Myometrial cell (primary cell): ENCODE measurements around a stretch of chr12.

DNA sequence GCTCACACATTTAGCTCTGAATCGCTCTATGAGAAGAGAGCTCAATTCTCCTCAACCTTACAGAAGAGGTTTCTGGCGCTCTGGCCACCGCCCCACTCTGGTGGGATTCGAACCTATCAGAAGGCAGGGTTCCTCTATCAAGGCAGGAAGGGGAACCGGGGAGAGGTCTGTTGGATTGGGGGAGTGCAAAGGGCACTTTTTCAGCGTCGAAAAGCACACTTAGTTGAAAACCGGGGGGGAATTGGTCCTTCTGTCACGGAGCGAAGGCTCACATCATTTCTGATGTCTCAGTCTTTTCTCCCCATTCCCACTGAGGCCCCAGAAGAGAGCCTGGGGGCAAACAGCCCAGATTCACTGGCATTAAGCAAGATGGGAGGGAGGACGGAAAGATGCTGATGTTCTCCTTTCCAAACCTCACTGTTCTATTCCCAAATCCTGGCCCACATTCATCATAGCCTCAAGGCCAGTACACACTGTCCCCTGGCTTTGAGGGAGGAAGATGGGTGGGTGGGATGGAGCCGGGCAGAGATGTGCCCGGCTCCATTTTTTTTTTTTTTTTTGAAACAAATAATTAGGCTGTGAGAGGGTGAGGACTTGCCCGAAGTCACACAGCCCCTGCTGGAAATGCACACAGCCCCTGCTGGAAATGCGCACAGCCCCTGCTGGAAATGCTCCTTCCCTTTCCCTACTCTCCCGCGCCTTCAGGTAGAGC lies 7.7 kb upstream of the TBX5 start:
- RAMPAGE, long total RNA: no peak

GRCh38 chr12:114669147-114669913 lies 14.6 kb downstream of the TBX3 start:
- RAMPAGE, long total RNA: no peak

DNA sequence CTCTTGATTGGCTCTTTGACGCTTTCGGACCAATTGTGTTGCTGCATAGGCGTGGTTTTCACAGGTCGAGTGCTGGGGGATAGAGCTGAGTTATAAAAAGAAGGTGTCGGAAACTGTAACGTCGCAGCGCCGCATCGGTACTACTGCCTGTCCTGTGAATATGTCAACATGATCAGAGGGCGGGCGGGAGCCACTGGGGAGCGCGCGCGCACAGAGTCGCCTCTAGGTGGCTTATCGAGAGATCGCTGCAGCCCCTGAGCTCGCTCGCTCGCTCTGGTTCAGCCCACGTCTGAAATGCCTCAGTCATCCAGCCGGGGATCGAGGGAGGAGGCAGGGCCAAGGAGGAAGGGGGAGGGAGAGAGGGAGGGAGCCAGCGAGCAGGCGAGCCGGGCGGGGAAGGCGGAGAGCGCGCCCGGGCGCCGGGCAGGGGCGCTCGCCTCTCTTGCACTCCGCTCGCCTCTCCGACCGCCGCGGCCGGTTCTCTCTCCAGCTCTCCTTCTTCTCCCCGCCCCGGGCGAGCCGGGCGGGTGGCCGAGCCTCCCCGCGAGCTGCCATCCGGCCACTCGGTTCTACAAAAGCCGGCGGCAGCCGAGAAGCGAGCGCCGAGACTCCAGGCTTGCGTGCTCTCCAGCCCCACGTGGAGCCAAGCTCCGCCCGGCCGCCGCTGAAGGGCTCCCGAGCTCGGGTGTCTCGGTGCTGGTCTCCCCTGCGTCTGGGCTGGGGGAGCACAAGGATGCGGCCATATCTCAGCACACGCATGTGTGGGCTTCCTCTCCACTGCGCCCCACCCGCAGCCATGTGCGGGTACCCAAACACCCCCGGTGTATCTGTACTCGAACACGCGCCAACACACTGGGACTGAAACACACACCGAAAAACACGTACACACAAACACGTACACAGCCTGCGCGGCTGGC lies 513 bp upstream of the TBX3 start:
- RAMPAGE, long total RNA: no peak

GRCh38 chr12:114694363-114695275 lies 10.6 kb upstream of the TBX3 start:
- RAMPAGE, long total RNA: no peak

DNA sequence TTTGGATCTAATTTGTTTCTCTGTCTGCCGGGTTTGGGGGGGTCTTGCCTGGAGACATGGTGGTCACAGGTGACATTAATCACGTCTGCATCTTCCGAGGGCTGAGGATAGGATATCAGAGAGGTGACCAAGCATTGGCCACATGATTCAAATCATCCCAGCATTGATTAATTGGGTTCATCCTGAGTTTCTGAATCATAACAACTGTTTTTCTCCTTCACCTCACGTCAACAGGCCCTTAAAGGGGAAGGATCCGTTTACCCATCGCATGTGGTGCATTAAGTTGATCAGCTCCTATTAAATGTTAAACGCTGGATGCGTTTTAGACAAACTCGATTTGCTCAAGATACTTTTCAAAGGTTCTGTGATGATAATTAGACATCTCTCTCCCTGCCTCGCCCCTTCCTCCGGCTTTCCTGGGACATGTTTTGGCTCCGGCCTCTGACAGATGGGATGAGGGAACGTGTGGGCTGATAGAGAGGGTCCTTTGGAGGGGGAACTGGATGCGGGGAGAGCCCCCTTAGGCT lies 63.3 kb upstream of the TBX3 start:
- RAMPAGE, long total RNA: no peak

DNA sequence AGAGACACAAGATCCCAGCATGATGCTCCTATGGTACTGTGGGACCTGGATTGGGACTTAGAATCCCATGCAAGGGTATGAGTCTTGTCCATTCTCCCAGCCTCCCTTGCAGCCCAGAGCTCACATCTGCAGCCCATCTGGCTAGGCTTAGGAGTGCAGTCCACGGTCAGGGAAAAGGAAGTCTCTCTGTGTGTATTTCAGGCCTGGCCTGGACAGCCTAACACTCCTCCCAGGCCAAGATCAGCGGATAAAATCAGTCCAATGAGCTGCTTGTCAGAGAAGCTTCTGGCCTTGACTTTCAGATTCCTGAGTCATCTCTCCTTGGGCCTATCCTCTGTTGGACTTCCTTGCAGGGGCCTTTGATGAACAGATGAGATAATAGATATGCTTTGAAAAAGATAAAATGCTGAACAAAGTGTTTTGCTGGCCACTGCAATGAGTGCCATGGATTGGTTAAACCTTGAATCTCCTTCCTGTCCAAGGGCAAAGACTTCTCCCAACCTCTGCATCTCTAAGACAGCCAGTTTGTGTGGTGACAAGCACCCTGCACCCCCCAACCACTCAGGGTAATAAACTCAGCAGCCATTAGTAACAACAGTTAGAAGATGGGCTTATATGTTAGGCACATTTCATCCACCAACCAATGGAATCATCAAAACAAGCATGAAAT lies 412.8 kb upstream of the TBX3 start:
- RAMPAGE, long total RNA: no peak

GRCh38 chr12:115135772-115136376 lies 451.9 kb upstream of the TBX3 start:
- RAMPAGE, long total RNA: no peak

- RAMPAGE, long total RNA: no peak
These were observed 529.4 kb upstream of the TBX3 start for GRCh38 chr12:115213263-115213924.

GRCh38 chr12:115394698-115395343 lies 710.8 kb upstream of the TBX3 start:
- RAMPAGE, long total RNA: no peak

GRCh38 chr12:115660412-115660985 lies 617.0 kb downstream of the MED13L start:
- RAMPAGE, long total RNA: no peak

GRCh38 chr12:115996356-115996730 lies 281.1 kb downstream of the MED13L start:
- RAMPAGE, long total RNA: no peak

DNA sequence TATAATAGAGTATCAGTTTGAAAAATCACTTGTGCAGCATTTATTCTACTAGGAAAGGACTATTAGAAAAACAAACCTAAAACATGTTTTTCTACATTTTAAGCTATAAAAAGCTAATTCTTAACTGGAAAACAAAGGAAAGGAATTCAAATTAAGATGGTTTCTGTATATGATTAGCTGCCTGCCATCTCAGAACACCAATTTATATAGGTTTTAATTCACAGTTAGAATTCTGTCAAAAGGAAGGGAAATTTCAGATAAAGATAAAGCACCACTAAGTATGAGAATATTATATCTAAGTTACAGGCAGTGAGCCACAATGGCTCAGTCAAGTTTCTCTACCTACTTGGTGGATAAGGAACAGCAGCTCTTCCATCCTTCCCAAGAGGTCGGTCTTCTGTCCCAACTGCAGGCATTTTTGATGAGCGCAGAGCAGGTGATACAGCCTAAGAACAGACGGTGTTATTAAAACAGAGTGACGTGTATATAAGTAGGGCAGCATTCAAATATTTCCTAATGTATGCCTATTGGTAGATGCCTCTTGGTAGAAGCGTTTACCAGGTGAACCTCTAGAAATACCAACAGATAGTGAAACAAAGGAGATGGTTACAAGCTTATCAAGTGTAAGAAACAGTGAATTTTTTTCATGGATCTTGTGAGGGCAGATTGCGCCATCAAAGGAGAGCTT lies 274.7 kb downstream of the MED13L start:
- RAMPAGE, long total RNA: no peak

DNA sequence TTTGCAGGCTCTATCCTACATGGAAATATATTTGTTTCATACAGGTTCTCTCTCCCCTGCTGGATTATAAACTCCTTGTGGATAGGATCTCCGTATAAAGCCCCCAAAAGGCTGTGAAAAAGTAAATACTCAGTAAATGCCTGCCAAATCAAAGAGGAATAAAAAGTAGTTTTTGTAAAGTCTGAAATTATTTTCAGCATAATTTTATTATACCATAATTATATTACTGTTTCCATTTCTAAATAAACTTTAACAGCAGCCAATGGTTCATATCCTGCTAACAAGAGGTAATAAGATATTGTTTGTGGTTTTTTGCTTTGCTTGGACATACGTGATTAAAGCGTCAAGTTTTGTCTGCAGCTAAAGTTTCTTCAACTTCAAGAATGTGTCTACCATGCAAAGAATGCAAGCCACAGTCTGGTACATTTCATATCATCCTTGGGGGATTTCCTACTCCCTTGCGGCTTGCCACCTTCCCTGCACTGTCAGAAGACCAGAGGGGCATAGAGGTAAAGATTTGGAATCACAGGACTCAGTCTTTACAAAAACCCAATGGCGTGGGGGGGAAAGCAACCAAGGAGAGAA lies 125.3 kb downstream of the MED13L start:
- RAMPAGE, long total RNA: no peak

GRCh38 chr12:116181874-116182873 lies 95.3 kb downstream of the MED13L start:
- RAMPAGE, long total RNA: no peak

GRCh38 chr12:116324660-116325261 lies 47.3 kb upstream of the MED13L start:
- RAMPAGE, long total RNA: no peak

GRCh38 chr12:116325296-116325586 lies 47.7 kb upstream of the MED13L start:
- RAMPAGE, long total RNA: no peak

GRCh38 chr12:116381608-116382607 lies 104.4 kb upstream of the MED13L start:
- RAMPAGE, long total RNA: no peak

GRCh38 chr12:116411011-116411373 lies 133.5 kb upstream of the MED13L start:
- RAMPAGE, long total RNA: no peak

DNA sequence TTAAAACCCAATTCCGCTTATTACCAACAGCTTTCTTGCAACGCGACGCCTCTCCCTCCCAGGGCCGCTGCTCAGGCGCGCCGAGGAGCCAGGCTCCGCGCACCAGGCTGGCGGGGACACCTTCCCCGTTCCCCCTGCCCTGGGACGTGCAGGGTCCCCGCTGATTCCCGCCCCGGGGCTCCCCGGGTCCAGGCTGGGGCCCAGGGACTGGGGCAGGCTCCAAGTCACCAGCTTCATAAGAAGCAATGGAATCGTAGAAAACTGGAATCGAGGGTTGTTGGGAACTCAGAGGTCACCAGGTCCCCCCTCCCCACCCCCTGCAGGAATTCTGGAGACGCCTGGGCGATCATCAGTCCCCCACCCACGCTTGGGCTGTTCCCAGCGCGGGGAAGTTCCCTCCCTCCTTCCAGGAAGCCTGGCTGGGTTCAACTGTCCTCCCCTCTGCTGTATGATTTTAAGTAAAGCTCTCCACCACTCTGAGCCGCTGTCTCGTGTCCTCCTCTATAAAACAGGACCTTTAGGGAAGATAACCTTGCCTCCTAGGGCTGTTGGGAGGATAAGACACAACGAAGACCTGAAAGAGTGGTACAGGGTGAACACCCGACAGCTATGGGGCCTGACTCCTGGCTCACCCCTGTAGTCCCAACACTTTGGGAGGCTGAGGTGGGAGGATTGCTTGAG lies 50.4 kb upstream of the MAP1LC3B2 start:
- RAMPAGE, long total RNA: no peak

- RAMPAGE, long total RNA: no peak
These were observed 34.9 kb downstream of the MAP1LC3B2 start for GRCh38 chr12:116594076-116594508.